SEM (cell line): ENCODE data around the gene LEPR.

DNA sequence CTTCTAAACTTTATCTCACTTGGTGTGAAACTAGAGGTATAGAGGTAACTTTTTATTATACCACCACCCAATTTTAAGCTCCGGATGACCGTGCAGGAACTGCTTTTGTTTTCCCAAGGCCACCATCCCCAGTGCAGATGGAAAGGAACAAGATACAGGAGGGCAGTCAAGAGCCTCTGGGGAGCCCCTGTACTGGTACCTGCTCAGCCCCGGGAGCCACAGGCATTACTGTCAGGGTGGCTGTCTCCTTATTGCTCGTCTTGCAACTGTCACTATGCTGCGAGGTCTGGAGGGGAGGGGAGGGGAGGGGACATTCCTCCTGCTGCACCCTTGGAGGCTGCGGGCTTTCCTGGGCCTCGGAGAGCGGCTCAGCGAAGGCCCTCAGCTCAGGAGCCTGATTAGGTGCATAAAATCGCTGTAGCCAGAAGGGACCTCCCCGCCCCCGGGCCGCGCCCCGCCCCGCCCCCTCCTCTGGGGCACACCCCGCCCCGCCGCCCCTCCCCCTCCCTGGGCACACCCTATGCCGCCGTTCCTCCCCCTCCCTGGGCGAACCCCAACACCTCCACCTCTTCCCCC lies 35.3 kb downstream of the CACHD1 start:
- PRO-cap = bidirectional peak, plus-strand start at position 514 of the sequence, minus-strand start at position 396 of the sequence

DNA sequence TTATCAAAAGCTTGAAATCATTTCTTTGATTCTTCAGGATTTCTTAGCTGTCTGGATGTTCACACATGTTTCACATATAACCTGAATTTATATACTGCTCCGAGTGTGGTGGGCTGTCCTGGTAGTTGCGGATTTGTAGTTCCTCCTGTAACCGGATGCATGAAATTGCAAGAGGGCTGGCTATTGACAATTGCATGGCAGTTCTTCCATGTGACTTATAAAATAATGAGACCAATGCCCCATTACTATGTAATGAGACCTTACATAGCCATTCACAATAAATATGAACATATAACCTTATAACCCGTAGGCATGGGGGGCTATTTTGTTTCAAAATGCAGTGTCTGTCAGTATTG lies 1.4 kb downstream of the RAVER2 start:
- PRO-cap = no peak

- PRO-cap = no peak
Measured at GRCh38 chr1:64839494-64840054, 94.7 kb downstream of the RAVER2 start.

- PRO-cap = no peak
Measured at GRCh38 chr1:64927162-64927773, 39.1 kb downstream of the JAK1 start.

- PRO-cap = unidirectional peak, minus-strand start at chr1:64966937
Measured at GRCh38 chr1:64966799-64967004, 353 bp upstream of the JAK1 start.

- PRO-cap = no peak
Measured at GRCh38 chr1:64982188-64982556, 15.8 kb upstream of the JAK1 start.

DNA sequence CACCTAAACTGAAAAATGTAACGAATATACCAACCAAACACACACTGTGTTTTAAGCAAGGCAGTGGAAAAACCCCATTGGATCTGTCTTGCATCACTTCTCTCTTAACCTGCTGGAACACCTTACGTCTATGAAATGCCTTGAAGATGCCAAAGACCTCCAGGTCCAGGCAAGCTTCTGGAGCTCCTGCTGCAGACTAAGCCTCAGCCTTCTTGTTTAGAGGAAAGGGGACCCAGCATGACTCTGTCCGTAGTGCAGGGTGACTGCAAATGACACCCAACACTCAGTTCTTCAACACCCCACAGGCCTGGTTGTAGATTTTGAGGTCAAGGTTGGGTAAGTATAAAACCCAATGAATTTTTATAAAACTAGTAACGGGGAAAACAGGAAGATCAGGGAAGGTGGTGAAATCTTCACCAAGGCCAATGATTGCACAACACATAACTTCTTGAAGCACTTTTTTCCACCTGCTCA lies 89.3 kb upstream of the JAK1 start:
- PRO-cap = no peak

- PRO-cap = bidirectional peak, plus-strand start at chr1:65066833, minus-strand start at chr1:65066721; bidirectional peak, plus-strand start at chr1:65067291, minus-strand start at chr1:65067300; bidirectional peak, plus-strand start at chr1:65067491, minus-strand start at chr1:65067376
Measured at GRCh38 chr1:65066682-65067621, 81.1 kb upstream of the AK4 start.

DNA sequence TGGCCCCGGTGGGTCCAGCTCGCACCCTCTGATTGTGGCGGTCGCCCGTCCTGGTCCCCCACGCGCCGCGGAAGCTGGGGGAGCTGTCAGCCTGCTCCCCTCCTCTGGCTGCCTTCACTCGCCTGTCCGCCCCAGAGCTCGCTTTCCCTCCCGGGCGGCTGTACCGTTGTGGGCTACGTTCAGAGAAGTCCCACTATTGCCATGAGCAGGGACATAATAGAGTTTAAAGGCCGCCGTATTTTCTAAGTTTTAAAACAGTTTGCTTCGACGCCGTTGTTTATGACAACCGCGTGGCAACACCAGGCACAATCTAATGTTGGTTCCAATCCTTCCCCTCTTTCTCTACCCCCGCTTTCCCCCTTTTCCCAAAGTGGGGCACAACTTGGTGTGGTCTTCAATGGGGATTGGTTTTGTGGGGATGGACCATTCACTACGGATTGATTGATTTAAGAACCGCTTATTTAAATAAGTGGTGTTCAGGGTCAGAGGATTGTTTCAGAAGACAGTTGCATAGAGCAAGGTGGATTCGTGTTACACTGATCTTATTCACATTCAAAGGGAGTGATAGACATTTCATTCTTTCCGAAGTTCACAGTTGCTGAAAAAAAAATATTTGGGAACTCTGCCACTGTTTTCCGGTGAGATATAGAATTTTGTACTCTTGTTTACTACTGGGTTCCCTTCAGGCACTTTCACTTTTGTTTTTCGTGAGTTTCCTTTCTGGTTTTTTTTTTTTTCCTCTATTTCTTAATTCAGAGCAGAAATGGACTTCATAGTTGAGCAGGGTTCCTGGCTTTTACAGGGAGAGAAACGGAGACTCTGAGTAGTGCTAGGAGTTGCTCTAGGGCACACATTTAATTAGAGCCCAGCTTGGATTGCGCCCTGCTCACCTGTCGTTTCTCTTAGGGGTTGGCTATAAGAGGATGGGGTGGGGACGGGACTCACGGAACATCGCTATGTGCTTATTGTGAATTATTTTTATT lies 79.7 kb upstream of the AK4 start:
- PRO-cap = bidirectional peak, plus-strand start at position 61 of the sequence, minus-strand start at position 36 of the sequence; bidirectional peak, plus-strand start at position 458 of the sequence, minus-strand start at position 312 of the sequence; bidirectional peak, plus-strand start at position 916 of the sequence, minus-strand start at position 922 of the sequence

GRCh38 chr1:65114247-65114637 lies 33.8 kb upstream of the AK4 start:
- PRO-cap = no peak

DNA sequence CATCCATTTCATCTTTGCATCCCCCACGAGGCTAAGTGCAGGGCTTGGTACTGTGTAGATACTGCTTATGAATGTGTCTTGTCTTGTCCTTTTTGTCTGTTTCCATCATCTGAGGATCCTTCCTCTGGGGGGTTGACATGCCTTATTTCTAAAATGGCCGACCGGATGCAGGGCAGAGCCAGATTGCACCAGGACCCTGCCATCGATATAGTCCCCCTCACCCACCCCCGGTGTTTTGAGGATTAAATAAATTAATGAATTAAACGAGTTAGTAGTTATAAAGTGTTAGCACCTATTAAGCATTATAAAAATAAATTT lies 53.6 kb upstream of the DNAJC6 start:
- PRO-cap = no peak

DNA sequence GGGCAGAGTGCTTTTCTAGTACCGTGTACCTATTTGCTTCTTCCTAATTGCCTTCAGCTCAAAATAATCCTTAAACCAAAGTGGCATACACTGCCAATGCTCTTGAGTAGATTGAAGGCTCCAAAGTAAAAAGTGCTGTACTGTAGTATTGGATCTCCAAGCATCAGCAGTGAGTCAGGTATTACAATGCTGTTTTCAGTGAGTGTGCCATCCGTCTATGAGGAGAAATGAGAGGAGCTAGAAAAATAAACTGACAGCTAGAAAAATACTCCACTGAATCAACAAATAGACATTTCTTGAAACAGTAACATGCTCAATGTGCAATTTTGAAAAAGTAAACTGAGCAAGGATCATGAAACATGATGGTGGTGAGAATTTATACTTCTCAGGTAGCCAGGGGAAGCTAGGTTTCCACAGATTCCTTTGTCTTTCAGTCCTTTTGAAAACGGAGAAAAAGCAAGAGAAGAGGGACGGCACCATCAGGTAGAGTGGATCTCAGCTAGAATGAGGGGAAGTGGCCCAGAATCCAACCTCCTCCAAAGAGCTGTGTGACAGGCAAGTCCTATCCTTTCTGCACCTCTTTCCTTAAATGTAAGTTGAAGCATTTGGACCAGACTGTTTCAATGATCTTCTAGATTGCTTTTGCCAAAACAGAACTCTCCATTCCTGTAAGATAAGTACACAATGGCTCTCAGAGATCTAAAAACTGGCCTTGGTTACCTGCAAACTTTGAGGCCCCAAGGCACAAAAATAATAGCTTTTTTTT lies 1.5 kb upstream of the LEPR start:
- PRO-cap = no peak

DNA sequence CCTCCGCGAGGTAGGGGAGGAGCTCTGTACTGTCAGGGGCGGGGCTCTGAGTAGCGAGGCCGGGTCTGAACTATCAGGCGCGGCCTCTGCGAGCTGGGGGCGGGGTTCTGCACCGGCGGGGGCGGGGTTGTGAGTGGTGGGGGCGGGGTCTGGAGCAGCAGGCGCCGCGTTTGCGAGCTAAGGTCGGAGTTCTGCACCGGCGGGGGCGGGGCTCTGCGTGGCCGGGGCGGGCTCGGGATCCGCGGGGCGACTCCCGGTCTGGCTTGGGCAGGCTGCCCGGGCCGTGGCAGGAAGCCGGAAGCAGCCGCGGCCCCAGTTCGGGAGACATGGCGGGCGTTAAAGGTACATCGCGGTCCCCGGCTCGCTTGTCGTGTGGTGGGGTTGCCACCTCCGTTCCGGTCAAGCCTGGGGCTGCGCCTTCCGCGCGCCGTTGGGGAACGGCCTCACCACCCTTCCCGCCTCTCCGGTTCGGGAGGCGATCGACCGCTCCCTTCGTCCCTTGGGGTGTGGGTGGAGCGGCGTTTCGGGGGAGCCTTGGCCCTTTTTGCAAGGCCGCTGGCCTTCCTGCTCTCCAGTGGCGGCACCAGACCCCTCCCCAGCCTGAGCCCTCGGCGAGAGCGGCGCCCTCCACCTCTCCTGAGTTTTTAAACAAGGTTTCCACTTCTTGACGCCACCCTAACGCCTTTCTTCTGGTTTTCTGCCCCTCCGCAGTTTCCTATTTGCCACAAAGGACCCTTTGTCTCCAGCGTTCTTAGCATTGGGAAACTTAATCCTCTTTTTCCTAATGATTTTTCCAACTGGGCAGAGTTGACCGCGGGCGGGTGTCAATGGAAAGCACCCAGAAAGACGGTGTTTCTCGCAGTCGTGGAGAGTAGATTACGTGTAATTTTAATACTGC lies at the start of gene LEPR:
Gene LEPR (plus strand): TSS at position 270 of the 898 bp plus-strand sequence.
- PRO-cap = unidirectional peak, plus-strand start at position 315 of the sequence; bidirectional peak, plus-strand start at position 660 of the sequence, minus-strand start at position 650 of the sequence; bidirectional peak, plus-strand start at position 739 of the sequence, minus-strand start at position 691 of the sequence

- PRO-cap = no peak
Measured at GRCh38 chr1:65472125-65472669, 51.7 kb downstream of the LEPR start.

DNA sequence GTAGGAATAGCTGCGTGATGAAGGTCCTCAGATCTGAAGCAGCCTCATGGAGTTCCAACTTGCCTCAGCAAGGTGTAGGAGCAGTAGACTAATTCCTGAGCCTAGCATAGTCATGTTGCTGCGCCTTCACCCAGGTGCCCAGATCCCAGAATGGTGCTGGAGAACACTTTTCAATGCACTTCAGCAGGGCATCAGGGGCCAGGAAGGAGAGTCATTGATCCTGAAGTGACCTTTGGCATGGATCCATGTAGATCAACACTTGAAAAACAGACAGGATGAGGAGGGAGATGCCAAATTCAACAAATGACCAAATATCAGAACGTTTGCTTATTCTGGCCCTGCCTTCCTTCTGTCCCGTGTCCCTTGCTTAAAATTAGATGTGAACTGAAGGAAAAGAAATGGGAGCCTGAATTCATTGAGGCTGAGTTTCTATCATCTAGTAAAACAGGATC lies 91.9 kb downstream of the LEPR start:
- PRO-cap = no peak

DNA sequence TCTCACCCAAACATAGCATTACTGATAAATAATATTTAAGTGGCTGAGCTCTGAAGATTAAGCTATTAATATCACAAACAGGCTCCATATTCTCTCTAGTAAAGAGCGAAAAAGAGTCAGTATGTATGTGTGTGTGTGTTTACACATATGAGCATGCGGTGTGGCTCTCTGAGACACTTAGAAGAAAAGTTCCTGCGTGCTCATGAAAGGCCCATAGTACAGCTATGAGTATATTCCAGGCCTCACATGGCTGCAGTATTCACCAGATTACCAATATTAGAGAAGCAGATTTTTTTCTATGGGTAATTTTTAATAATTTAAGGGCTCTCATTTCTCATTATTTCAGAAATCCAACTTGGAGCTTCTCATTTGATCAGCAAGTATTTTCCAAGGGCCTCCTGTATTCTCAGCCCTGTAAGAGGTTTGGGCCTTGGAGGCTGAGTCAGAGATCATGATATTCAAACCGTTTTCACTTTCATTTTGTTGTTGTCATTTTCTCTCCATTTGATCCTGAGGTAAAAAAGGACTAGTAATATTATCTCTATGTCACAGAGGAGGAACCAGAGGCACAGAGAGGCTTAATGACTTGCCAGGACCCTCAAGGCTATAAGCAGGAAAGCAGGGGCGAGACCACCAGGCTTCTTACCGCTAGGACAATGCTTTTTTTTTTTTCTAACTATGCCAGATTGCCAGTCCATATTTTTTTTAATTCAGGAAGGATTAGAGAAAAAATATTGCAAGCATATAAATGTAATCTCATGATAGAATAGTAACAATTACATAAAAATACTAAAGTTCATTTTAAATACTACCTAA lies 232.8 kb upstream of the SGIP1 start:
- PRO-cap = bidirectional peak, plus-strand start at position 584 of the sequence, minus-strand start at position 455 of the sequence

DNA sequence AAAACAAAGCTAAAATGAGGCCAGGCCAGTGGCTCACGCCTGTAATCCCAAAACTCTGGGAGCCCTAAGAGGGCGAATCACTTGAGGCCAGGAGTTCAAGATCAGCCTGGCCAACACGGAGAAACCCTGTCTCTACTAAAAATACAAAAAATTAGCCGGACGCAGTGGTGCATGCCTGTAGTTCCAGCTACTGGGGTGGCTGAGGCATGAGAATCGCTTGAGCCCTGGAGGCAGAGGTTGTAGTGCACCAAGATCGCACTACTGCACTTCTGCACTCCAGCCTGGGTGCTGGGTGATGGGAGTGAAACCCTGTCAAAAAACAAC lies 191.2 kb upstream of the SGIP1 start:
- PRO-cap = no peak

DNA sequence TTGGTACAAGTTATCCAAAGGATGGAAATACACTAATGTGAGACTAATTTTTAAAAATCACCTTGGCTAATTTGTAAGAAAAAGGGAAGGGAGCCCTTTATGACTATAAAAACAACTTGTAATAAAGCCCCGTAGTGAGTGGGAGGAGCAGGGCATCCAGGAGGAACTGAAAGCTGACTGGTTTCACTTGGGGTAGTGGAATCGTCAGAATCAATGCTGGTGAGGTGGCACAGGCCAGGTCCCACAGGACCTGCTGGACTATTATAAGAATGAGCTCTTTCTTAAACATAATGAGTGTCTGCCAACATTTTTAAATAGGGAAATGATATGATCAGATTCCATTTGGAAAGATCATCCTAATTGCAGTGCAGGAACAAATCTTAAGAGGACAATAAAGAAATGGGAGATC lies 153.6 kb upstream of the SGIP1 start:
- PRO-cap = no peak

- PRO-cap = no peak
Measured at GRCh38 chr1:66840993-66841333, 39.9 kb upstream of the INSL5 start.

GRCh38 chr1:66907044-66907884 lies 17.4 kb downstream of the DNAI4 start:
- PRO-cap = no peak